GM23248 (cell line): ENCODE results near the gene RFC3.

DNA sequence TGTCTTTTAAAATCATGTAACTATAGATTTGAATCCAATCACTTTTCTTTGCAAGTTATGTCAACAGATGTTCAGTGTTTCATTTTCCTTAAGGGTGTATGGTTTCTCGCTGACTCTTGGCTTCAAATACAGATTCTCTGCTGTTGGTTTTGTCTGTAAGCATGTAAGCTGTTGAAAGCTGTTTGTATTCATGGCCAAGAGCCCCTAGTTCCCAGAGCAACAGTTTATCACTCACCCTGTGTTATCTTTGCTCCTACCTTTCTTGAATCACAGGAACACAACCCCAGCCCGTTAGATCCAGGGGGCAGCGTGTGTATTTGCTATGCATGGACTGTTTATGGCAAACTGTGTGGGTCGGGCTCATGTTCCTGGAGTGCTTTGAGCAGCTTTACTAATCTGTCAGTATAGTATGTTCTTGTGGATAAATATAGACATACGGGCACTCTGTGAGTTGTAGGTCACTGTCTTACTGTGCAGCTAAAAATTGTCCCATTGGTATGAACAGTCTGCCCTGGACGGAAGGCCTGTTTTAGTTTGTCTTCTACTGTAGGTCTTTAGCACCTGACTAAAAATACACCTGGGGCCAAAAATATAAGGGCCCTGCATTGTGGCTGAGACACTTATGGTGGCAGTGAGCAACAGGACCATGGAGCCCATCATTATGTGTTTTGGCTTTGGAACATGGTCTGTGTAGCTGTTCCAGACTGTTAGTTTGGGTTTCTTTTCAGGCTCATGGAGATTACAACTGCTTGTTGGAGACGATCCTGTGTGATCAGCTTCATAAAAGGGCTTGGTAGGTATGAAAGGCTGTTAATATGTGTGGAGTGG, 29.0 kb downstream of the FRY start:
- RAMPAGE, long total RNA, result no peak

DNA sequence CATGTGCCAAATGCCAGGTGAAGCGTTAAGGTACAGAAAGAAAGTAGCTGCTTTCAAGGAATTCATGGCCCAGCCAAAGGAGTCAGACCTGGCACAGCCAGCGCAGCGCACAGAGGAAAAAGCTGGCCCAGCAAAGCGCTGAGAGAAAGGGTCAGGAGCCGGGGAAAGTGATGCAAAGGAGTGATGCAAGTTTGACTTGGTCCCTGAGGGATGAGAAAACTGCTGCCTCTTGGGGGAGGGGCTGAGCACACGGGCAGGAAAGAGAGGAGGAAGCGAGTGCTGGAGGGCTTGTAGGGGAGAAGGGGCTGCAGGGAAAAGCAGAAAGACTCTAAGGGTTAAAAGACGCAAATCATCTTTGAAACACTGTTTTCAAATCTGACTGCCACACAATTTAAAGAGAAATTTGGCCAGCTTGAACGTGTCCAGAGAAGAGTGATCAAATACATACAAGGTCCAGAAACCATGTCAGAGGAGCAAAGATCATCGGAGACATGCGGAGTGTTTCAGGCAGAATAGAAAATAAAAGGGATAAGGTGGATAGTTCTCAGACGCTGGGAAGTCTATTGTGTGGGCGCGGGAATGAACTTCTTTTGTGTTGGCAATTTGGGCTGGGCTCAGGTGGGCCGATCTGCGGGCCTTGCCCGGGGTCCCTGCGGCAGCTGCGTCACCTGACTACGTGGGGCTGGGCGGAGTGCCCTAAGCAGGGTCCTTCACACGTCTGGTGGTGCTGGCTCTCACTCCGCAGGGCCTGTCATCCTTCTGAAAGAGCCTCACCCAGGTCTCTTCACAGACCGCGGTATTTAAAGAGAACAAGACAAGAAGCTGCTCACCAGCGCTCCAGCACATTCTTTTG, 18.2 kb downstream of the N4BP2L1 start:
- RAMPAGE, long total RNA, result no peak

GRCh38 chr13:32422145-32422539, 5.8 kb downstream of the N4BP2L1 start:
- RAMPAGE, long total RNA, result no peak

- RAMPAGE, long total RNA, result no peak
These were observed 1.1 kb downstream of the N4BP2L2 start for GRCh38 chr13:32537602-32537834.

GRCh38 chr13:32537835-32537953, 901 bp downstream of the N4BP2L2 start:
- RAMPAGE, long total RNA, result no peak

DNA sequence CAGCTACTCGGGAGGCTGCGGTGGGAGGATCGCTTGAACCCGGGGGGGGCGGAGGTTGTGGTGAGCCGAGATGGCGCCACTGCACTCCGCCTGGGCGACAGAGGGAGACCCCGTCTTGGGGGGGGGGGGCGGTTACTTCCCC, 770 bp downstream of the N4BP2L2 start:
- RAMPAGE, long total RNA, result no peak

DNA sequence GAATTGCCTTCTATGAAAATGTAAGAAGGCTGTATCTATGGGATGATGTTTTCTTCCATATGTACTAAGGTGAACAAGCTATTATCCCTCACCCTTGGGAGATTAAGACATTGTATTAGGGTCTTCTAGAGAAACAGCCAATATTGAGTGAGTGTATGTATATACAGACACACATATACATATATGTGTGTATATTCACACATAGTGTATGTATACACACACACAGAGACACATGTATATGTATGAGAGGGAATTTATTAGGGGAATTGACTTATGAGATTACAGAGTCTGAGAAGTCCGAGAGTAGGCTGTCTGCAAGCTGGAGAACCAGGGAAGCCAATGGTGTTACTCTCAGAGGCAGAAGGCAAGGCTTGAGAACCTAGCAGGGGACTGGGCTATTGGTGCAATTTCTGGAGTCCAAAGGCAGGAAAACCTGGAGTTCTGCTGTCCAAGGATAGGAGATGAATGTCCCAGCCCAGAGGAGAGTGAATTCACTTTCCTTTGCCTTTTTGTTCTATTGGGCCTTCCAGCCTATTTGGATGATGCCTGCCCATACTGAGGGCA, 86.0 kb downstream of the PDS5B start:
- RAMPAGE, long total RNA, result no peak

DNA sequence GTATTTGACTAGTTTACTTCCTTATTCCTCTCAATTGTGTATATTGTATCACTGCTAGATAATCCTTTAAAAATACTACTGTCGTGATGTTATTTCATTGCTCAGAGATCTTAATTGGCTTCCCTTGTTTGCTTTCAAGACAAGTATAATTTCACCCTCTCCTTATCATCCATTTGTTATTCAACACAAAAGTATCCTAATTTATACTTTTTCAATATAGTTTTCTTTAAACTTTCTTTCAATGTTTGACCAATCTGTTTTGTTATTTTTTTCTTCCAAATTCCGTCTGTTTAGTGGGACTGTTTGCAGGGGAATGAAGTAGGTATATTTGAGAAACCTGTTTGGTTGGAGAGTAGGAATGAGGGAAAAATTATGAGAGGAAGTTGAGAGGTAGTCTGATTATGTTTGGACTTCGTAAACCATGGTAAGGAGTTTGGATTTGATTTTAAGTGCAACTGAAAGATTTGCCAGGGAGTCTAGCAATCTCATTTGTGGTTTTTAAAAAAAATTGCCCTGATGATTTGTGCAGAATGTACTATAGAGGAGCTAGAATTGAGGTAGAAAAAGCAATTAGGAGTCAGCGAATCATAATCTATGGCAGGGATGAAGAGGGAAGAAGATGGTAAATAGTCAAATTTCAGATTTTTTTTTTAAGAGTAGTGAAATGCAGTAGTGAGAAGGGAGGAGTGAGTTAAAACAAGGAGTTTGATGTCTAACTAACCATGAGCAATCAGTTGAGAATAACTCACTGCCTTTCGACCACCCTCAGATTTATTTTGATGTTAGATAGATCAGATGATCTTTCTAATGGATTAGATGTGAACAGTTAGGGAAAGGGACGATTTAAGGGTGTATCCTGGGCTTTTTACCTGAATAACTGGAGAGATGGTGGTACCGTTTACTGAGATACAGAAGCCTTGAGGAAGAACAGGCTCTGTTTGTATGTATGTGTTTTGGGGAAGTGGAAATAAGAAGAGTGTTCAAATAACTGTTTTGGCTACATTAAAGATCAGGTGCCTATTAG, 176.8 kb downstream of the PDS5B start:
- RAMPAGE, long total RNA, result no peak

GRCh38 chr13:33033117-33033945, 17.1 kb downstream of the KL start:
- RAMPAGE, long total RNA, result no peak

- RAMPAGE, long total RNA, result no peak
These were observed 102.7 kb downstream of the STARD13 start for GRCh38 chr13:33182750-33183321.

DNA sequence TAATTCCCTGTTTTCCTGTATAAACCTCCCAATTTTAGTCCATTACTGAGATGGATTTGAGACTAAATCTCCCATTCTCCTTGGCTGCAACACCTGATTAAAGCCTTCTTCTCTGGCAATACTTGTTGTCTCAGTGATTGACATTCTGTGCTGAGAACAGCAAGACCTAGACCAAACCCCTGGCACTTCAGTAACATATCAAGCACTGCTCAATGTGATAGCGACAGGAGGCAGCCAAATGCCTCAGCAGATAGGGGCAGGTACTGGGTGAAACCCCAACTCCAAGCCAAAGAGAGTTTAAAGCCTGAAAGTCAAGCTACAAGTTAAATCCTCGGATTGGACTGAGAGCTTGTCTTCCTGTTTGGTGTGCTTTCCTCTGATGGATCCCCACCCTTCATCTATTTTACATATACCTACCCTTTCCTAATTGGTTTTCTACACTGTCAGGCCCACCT, 52.7 kb downstream of the STARD13 start:
- RAMPAGE, long total RNA, result no peak

DNA sequence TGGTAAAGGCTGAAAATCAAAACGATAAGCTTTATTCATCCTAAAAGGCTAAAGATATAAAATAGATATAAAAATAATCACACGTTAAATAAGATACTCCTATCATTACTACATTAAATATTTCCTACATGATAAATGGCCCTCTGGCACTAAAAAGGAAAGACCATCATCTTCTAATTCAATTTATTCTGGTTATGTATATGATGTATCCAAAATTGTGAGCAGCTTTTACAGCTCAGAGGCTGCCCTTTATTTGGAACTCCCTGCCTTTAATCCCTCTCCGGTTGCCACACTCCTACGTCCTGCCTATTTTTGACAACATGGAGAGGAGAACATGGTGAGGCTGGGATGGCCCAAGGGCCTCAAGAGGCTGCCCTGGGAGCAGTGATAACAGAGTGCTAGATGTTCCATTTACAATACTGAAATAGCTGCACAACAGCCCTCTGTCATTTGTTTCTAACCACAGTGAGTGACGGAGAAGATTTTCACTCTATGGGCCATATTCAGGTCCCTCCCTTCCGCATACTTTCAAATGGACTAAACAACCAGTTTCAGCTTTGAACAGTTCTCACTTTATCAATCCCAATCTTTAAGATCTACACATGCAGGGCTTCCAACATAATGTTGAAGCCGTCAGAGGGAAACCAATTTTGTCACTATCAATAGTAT, 33.5 kb downstream of the STARD13 start:
- RAMPAGE, long total RNA, result no peak

DNA sequence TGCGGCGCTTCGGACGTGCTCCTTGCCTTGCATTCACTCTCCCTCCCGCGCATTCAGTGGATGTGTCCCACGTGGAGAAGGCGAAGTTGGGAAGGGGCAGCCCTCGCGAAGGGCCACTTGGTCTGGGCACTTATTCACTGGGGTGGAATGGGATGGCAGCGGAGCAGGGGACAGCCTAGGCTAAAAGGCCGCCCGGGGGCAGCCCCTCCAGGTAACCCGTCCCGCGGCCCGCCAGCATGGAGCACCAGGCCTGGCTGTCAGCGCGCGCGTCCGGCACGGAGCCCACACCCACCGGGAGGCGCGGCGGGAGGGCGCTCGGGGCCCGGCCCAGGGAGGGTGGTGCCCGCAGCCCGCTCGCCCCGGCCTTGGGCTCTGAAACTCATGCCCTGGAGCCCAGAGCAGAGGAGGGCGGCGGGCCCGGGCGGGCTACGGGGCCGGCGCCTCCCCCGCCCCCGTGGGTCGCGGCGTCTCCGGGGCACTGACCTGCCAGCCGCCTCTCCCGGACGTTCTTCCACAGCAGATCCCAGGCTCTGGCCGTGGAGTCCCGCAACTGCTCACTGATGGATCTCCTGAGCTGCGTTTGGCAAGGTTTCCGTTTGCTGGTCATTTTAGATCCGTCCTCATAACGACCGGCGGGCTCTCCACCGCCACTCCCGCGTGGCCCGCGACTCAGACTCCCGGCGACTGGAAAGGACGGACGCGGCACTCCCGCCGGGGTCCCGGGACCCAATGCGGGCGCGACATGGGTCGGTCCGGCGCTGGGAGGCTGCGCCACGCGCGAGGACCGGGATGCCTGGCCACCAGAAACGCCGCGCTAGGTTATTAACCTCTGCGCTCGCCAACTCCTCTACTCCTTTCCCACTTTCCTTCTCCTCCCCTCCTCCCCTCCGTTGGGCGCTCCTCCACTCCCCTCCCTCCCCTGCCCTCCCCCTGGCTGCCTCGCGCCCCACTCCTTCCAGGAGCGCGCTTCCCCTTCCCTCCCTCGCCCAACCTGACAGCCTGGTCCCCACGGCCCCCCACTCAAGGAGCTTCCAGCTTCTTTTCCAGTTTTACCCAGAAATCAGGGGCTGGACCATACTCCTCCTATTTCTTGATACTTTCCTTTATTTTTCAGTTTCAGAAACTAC, 64.6 kb upstream of the STARD13 start:
- RAMPAGE, long total RNA, result start-site peak on the minus strand centred at position 823 of the sequence, 128 bp wide, 9 and 16 reads in 2 replicates

DNA sequence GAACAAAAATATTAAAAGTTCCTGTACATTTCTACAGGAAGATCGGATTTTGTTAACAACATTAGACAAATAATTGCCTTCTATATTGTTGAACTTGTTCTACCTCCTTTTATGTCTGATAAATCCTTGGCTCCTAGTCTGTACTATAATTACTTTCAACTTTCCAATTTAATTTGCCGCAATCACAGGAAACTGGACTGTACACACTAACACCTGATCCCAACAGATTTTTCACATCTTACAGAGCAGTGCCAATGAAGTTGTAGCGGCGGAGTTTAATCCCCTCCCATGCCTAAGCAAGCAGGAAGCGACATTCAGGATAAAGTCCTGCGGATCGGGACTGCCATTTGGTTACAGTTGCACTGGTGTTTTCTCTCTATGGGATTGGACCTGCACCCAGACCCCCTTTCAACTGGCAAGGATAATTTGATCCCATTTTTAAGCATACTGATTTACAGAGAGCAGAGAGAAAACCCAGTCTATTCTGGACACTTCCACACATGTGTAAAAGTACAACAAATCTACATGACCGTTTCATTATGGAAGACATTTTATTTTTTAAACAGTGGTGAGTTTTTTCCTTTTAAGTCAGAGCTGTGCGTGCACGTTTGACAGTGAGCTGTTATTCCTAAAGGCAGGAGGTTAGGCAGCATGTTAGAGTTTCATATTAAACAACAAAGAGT, 141.9 kb upstream of the RFC3 start:
- RAMPAGE, long total RNA, result no peak

- RAMPAGE, long total RNA, result no peak
These were observed 20.4 kb upstream of the RFC3 start for GRCh38 chr13:33797425-33798084.

DNA sequence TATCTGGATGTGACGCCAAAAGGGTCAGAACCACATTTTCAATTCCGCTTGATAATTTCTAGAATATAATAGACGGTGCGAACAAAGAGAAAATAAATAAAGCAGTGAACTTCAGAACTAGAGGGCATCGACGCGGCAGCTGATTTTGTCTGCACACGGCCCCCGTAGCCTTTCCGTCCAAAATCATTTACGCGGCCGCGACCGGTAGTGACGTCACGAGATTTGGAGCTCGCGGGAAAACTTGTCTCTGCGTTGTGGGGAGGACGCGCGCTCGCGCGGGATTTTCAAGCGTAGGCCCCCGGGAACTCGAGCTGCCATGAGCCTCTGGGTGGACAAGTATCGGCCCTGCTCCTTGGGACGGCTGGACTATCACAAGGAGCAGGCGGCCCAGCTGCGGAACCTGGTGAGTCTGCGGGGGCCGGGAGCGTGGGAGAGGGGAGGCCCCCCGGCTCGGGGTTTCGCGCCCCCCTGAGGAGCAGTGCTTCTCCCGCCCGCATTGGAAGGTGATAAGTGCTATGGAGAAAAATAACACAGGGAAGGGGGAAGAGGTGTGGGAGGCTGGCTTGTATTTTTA, at the start of gene RFC3:
RFC3 (plus strand) TSS at position 287 of the 574 bp plus-strand sequence.
- RAMPAGE, long total RNA, result no peak

DNA sequence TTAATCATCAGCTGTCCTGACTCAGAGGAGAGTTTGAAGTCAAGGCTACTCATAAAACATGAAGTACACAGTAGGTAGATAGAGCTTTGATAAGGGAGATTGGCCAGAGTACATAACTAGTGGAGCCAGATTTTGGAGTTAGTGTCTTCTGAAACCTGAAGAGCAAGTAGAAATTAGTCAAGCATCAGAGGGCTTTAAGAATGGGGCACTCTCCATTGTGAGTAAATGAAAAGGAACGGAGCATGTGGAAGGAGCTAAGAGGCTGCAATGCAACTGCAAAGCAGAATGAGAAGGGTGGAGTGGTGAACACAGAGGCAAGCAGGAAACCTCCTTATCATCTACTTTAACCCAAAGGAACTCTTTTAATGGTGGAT, 334.0 kb downstream of the RFC3 start:
- RAMPAGE, long total RNA, result no peak

DNA sequence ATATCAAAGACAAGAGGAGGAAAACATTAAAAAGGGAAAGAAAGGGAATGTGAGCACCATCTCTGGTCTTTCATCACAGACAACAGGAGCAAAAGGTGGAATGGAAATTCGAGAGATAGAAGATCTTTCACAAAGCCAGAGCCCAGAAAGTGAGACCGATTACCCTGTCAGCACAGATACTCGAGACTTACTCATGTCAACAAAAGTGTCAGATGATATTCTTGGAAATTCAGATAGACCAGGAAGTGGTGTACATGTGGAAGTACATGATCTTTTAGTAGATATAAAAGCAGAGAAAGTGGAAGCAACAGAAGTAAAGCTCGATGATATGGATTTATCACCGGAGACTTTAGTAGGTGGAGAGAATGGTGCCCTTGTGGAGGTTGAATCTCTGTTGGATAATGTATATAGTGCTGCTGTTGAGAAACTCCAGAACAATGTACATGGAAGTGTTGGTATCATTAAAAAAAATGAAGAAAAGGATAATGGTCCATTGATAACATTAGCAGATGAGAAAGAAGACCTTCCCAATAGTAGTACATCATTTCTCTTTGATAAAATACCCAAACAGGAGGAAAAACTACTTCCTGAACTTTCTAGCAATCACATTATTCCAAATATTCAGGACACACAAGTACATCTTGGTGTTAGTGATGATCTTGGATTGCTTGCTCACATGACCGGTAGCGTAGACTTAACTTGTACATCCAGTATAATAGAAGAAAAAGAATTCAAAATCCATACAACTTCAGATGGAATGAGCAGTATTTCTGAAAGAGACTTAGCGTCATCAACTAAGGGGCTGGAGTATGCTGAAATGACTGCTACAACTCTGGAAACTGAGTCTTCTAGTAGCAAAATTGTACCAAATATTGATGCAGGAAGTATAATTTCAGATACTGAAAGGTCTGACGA, 217.2 kb downstream of the NBEA start:
- RAMPAGE, long total RNA, result no peak

GRCh38 chr13:35478250-35479103, 2.0 kb upstream of the MAB21L1 start:
- RAMPAGE, long total RNA, result no peak

DNA sequence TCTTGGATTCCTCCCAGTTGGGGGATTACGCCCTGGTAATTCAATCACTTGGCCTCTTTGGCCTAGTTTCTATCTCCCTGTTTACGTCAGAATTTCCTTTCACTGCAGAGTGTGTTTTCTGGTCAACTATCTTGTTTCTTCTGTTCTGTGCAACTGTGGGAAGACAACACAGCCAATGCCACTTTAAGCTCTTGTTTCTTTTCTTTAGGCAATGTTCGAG, 257.4 kb upstream of the MAB21L1 start:
- RAMPAGE, long total RNA, result no peak